Endothelial cell (in vitro differentiated cells): ENCODE results near the gene GLS.

- PRO-cap: no peak
Measured at GRCh38 chr2:190441253-190441964, 33.3 kb downstream of the MFSD6 start.

DNA sequence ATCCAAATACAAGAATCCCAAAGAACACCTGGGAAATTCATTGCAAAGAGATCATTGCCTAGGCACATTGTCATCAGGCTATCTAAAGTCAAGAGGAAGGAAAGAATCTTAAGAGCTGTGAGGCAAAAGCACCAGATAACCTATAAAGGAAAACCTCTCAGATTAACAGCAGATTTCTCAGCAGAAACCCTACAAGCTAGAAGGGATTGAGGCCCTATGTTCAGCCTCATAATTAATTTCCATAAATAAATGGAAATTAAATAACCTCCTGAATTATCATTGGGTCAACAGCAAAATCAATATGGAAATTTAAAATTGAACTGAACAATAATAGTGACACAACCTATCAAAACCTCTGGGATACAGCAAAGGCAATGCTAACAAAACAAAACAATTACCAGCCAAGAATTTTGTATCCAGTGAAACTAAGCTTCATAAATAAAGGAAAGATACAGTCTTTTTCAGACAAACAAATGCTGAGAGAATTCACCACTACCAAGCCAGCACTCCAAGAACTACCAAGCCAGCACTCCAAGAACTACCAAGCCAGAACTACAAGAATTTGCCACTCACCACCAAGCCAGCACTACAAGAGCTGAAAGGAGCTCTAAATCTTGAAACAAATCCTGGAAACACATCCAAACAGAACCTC is 42.1 kb downstream of the NEMP2 start:
- PRO-cap: no peak

DNA sequence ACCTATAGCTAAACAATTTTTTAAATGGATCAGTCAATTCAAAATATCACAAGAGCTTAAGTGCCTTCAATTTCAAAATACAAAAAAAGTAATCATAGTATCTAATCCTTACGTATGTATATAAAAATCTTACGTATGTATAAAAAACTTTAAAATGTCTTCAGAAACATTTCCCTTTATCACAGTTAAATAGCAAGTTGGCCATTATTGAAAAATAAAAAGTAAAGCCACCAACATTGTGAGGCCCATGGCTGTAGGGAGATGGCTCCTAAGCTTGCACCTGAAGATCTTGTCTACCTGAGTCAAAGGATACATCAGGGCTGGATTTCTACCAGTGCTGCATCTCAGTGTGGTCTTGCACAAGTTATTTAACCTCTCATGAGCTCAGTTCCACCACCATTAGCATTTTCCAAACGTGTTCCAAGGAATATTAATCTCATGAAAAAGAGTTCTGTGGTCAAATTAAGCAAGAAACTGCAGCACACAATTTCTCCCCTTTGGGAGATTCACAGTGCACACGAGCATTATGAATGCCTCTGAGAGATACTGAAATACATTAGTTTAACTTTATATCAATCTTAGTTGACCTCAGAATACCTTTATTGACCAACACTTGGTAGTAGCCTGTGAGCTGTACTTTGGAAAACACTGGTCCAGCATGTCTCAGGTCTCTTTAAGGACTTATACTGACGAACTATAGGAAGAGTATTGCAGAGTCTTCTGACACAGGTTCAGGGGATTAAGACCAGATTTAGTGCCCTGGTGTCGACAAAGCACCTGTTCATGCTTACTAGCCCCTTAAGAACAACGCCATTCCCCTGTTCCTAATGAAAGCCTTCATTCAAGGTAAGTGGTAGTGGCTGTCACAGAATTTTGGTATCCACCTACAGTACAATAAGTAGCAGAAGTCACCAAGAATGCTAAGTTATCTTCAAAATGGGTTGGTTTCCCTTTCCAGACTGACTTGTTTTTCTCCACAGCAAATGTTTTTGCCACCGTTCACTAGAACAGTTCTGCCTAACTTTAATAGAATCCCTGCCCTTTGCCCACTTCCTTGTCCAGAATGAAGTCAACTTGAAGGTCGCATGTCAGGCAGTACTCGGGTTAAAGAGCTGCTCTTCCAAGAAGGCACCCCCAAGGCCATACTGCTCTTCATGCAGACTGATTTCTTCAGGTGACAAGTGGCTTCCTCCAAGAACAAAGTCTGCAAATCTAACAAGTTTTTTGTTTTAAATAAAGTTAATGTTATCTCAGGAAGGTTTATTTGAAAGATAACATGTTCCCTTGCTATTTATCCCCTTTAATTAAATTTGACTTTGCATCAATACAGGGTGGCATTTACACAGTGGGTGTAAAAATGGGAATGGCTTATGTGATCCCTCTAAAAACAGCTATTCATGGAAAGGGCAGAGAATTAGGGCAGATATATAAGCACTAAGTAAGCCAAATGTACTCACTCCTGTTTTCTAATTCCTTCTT is 25.9 kb downstream of the NEMP2 start:
- PRO-cap: no peak

DNA sequence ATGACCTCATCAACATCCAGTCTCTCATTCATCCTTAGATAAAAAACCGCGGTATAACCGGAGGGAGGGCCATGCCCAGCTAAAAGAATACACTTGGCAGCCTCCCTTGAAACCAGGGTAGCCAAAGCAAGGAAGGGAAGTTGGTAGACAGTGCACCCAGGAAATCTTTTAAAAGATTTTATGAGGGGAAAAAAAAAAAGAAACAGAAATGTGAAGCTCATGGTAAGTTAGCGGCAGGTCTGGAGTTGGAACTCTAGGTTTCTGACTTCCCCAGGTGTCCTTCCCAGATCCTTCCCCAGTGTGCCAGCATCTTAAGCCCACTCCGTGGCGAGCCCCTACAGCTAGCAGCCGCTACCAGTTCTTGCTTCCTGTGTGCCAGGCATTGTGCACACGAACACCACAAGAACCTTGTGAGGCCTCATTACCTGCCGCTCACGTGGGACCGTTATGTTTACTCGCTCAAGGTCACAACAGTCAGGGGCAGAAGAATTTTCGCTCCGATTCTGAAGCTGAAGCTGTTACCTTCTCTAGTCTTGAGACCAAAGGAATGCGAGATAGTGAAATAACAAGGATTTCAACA is 845 bp downstream of the NEMP2 start:
- PRO-cap: no peak

GRCh38 chr2:190535954-190536804 is 1.7 kb upstream of the NEMP2 start:
- PRO-cap: no peak

DNA sequence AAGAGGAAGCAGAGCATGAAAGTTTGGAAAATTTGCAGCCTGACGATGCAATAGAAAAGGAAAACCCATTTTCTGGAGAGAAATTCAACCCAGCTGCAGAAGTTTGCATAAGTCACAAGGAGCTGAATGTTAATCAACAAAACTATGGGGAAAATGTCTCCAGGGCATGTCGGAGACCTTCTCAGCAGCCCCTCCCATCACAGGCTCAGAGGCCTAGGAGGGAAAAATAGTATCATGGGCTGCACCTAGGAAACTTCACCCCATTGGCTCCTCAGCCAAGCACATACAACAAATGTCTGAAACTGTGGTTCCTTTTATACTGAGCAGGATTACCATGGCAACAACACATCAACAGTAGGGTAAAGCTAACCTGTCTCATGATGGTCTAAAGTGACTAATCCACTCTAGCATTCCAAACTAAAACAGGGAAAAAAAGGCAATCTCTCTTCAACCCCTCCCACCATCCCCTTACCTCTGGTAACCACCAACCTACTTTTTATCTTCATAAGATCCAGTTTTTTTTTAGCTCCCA is 3.2 kb upstream of the NEMP2 start:
- PRO-cap: no peak

DNA sequence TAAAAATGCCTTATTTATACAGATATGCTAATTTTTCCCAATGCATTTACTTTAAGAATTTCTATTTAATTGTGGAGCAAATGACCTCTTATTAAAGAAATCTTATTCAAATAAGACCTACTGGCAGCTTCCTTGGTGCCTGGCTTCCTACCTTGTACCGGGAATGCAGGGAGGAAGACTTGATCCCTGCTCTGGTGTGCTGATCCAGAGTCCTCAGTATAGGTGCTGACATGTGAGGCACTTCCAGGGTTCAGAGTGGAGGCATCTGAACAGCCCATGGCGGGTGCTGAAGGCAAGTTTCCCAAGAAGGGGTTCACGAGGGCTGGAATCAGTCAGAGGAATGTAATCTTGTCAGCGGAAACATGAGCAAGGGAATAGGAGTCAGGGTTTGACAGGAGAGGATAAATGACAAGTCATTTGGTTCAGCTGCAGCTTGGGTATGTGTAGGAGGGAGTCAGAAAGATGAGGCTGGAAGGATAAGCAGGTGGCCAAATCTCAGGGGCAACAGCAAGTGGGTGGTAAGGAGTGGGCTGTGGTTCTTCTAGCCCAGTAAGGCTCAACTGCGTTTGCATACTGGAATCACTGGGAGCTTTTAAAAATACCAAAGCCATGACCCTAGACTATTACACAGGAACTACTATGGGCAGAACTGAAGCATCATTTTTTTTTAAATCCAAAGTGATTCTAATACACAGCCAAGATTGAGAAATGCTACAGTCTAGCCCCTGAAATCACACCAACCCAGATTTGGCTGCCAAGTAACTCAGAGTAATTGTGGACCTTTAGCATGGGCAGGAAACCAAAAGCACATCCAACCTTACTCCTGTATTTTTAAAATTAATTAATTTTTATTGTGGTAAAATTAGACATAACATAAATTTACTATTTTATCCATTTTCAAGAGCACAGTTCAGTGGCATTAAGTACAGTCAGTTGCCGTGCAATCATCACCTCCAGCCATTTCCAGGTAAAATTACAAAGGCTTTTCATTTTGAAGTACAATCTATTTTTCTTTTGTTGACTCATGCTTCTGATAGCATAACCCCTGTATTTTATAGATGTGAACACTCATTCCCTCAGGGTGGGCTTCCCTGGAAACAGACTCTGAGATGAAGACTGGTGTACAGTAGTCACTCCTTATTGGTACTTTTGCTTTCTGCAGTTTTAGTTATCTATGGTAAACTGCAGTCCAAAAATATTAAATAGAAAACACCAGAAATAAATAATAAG is 41.7 kb upstream of the NAB1 start:
- PRO-cap: no peak

DNA sequence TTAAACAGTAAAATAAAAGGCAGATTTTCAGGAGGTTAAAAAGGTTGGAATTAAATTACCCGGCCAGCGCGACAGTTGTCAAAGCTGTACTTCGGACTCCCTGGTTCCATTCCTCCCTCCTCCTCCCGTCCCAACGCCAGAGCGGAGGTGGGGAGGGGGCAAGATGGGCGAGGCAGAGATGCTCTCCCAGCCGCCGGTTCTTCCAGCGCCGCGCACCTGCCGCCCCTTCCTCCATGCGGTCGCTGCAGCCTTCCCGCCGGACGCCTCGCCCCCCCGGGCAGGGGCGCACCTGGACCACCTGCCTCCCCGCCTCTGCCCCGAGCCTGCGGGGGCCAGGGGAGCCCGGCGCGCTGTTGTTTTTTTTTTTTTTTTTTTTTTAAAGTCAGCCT is 728 bp upstream of the NAB1 start:
- PRO-cap: unidirectional peak, plus-strand start at position 139 of the sequence; bidirectional peak, plus-strand start outside the sequence, minus-strand start at position 234 of the sequence

- PRO-cap: no peak
Measured at GRCh38 chr2:190718657-190719158, 69.8 kb downstream of the NAB1 start.

- PRO-cap: no peak
Measured at GRCh38 chr2:190760415-190760777, 111.5 kb downstream of the NAB1 start.

DNA sequence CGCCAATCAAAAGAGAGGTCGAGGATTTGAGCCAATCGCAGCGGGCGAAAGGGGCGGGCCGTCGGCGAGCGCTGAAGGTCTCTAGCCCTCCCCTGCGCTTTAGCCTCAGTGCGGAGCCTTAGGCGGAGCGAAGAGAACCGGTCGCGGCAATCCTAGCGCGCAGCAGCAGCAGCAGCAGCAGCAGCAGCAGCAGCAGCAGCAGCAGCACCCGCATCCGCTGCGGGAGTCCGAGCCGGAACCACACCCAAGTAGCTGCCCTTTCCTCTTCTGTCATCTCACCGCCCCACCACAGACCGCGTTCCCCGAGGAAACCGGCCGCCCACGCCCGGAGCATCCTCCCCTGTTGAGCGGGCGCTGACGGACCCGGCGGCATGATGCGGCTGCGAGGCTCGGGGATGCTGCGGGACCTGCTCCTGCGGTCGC is at the start of gene GLS:
TSS of gene GLS (plus strand) at position 108 of the 423 bp plus-strand sequence.
- PRO-cap: bidirectional peak, plus-strand start at position 108 of the sequence, minus-strand start outside the sequence

DNA sequence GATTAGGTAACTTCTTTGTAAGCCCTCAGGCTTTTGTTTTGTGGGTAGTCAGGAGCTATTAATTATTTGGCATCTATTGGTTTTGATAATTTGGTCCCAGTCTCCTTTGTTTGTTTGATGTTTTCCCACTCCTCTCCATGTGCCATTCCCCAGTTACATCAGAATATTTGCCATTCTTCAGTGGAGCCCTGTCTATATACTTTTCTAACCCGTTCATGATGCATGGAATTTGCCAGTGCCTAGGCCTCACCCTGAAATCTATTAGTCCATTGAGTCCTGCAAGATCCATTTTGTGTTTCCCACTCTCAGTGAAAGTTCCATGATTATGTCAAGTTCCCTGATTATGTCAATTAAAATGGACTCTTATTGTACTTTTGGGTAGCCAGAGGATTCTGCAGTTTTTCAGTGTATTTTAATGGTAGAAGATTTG is 42.6 kb downstream of the GLS start:
- PRO-cap: no peak

DNA sequence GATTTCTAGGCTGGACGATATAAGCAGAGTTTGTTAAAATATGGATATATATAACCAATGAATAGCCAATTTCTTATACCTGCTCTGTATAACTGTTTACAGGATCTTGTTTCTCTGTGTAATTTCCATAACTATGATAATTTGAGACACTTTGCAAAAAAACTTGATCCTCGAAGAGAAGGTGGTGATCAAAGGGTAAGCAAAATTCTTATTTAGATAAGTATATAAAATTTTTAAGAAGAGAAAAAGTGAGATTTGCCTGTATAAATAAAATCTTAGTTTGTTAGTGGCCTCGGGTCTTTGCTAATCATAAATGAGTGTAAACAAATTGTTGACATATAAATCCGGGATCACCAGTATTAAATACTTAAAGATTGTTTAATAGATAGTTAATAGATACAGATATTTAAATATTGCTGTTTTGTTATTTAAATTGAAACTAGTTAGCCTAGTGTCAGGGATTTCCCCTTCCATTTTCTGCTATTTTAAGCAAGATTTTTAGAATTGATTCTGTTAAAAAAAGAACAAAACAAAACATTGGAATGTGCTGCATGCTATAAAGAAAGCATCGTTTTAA is 50.9 kb downstream of the GLS start:
- PRO-cap: no peak

- PRO-cap: no peak
Measured at GRCh38 chr2:190986124-190987112, 27.6 kb downstream of the STAT1 start.

DNA sequence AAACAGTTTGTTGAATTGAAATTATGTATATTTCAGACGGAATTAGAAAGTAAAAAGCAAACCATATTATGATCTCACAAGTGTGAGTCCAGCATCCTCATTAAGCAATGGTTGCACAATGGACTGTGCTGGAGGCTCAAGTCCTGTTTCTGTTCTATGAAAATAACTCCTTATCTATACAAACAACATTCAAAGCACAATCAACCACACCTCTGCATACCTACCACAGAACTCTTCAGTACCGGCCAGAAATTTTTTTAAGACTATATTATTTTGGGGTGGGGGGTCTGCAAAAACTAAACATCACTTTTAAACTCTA is 902 bp downstream of the STAT1 start:
- PRO-cap: no peak

DNA sequence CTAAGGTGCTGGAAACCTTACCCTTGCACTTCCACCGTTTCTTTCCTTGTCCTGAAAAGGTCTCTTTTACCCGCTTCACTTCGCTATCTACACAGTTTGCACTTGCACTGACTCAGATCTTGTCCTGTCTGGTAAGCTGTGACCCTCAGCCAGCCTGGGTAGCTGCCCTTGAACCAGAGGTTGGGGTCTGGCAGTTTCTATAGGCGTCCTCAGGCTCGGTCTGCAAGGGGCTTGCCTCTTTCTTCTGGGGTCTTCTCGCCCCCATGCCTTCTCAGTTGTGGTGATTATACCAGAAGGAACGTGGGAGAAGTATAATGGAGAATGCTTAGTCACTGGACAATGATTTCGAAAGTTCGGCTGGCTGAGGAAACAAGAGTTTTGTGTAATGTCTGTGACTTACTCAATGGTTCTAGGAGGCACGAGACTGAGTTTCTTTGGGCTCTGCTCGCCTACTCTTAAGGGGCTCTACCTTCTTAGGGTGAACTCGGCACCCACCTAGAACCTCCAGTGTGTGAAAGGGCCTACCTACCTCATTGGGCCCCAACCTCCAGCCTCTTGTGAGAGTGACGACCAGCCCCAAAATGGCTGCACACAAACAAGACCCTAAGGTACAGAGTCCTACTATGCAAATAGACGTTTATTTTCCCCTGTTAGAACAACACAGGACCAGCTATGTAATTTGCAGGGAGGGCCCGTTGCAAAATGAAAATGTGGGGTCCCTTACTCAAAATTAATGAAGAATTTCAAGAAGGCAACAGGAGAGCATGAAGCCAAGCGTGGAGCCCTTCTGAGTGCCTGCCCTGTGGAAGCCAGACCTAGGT is 7.0 kb upstream of the STAT1 start:
- PRO-cap: no peak

- PRO-cap: no peak
Measured at GRCh38 chr2:191025229-191025639, 11.3 kb upstream of the STAT1 start.

DNA sequence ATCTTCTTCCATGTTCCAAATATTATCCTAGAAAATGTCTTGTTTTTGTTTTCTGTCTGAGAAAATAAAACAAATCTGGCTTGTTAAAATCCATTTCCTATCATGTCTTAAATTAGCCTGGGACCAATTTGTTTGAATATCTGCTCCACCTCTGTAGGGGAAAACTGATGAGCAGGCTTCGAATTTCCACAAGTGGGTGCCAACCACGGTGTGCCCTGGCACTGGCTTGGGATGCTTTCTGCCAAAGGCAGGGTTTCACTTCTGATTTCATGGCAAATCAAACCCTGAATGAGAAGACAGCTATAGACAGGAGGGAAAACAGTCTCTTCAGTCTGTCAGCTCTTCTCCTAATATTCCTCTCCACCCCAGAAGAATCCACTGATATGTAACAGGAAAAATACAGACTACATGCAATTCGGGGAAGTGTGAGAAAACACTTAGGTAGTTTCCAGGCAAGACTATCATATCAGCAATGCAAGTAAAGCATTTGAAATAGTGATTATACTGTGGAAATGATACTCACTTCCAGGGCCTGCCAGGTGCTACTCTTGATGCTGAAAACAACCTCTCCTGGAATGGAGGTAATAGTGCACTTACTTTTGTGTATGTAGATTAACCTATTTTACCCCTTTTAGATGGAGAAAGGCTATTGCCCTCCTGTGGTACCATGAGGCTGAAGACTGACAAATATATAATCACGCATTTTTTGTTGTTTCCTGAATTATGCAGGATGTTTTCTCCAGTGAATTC is 33.8 kb upstream of the STAT4 start:
- PRO-cap: no peak

- PRO-cap: no peak
Measured at GRCh38 chr2:191325182-191325785, 80.1 kb downstream of the MYO1B start.

- PRO-cap: no peak
Measured at GRCh38 chr2:191394032-191394774, 149.0 kb downstream of the MYO1B start.